ENCODE data around the genes SPIRE1, PTPN2, CEP192 and LDLRAD4.

- PRO-cap, result no peak
- RRBS, result 91% methylated on average over 8 of the region's 44 CpGs
Measured at GRCh38 chr18:12067053-12067467, 26.6 kb upstream of the ANKRD62 start.

- PRO-cap, result no peak
- RRBS, result no CpG with 5 or more reads among the region's 7 CpGs
Measured at GRCh38 chr18:12278199-12278720, 24.1 kb downstream of the CIDEA start.

- PRO-cap, result unidirectional peak, plus-strand start at chr18:12287858; bidirectional peak, plus-strand start at chr18:12288296, minus-strand start at chr18:12288135
- RRBS, result 26% methylated on average over 14 of the region's 81 CpGs
Measured at GRCh38 chr18:12287098-12288484, 20.4 kb upstream of the TUBB6 start.

GRCh38 chr18:12313558-12314193, 5.6 kb downstream of the TUBB6 start:
- PRO-cap, result no peak
- RRBS, result no CpG with 5 or more reads among the region's 5 CpGs

DNA sequence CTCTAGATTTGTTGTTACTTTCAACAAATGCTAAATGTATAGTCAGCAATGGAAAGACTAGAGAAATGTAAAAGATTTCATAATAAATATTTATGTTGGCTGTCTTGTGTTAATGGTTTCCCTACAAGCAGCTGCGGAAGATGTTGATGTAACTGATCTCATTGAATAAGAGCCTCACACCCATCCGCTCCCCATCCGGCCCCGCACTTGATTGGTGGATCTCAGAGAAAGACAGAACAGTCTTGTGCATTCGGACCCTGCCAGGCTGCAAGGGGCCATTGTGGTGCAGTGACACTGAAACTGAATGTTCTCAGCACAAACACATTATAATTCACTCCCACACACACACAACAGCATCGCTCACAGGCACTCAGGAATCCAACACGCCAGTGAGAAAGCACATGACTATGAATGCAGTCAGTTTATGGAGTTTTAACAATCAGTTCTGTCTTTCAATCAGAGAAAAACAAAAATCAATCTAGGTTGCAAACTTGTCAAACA, 47.8 kb downstream of the PRELID3A start:
- PRO-cap, result no peak
- RRBS, result no CpG with 5 or more reads among the region's 7 CpGs

DNA sequence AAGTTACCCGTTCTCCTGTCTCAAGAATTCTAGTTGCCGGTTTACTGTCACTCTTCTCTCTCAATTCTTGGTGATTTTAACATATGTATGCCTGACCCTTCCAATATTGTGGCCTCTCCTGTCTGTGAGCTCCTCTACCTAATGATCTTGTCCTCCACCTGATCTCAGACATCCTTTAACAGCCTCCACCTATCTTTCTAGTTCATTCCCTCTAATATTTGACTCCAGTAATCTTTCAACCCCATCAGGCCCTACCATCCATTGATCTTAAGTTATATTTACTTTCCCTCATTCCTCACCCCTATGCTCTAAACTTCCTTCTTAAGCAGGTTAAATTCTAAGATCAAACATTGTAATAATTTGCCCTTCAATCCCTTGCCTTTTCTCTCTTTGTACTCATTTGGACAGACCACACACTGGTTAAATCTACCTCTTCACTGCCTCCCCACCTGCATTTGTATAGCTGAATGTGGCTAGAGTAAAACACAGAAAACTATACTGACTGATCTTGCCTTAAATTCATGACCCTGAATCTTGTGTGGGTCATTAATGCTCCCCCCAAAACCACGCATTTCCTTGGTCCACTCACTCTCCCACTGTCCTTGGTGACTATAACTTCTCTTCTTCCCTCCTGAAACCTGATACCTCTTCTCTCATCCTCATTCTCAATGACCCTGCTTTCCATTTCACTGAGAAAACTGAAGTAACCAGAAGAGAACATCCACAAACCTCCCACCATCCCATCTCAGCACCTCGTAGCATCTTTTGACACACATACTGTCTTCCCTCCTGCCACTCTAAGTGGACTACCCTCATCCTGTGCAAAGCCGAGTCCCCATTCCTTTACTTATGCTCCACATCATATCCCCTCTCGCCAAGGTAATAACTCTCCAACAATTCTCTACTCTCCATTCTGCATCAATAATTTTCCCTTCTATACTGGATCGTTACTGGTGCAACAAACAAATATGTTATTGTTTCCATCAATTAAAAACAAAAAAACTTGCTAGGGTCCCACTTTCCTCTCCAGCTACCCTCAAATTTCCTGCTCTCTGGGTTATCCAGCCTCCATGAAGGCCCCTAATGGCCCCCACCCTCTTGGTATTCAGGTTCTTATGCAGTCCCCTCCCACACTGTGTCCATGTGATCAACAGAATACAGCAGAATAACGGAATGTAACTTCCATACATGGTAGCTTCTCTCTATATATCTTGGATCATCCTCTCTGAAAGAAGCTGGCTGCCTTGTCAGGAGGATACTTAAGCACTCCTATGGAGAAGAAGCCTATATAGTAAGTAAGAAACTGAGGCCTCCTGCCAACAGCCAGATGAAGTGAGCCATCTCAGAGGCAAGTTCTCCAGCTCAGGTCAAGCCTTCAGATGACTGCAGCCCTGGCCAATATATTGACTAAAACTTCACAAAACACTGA, 47.2 kb downstream of the SPIRE1 start:
- PRO-cap, result no peak
- RRBS, result no CpG with 5 or more reads among the region's 8 CpGs

DNA sequence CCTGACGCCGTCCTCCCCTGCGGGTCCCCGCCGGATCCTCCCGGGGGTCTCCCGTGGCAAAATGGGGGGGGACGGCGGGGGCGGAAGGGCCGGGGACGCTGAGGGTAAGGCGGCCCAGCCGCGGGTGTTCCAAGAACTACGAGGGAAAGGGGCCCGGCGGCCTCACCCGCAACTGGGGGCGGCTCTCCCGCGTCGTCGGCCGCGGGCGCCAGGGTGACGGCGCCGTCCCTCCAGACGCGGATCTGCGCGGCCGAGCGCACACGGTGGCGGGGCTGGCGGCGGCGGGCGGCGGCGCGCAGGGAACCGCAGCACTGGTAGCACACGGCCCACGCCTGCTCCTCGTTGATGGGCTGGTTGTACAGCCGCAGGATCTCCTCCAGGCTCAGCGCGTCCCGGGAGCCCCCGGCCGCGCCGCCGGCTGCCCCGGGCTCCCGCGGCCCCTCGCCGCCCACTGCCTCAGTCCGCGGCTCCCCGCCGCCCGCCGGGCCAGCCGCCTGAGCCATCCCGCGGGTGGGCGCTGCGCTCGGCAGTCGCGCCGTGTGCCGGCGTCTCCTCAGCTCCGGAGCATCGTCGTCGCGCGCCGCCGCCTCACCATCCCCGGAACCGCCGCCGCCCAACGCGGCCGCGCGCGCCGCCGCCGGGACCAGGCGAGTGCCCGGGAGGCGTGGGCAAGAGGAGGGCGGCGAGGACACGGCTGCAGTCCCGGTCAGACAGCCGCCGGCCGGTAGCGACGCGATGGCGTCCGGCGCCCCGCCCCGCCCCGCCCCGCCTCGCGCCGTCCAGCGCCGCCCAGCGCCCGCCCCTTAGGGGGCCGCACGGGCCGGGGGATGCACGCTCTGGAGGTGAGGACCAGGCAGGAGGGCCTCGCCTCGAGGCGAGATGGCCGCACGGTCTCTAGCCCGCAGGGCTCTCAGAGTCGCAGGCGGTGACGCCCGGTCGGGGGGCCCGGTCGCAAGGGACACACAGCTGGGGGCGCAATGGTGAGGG, at the start of gene SPIRE1:
SPIRE1 (minus strand) TSS at position 744 of the 987 bp plus-strand sequence.
- PRO-cap, result bidirectional peak, plus-strand start at position 233 of the sequence, minus-strand start at position 244 of the sequence; bidirectional peak, plus-strand start at position 856 of the sequence, minus-strand start at position 618 of the sequence
- RRBS, result 3% methylated on average over 79 of the region's 146 CpGs

GRCh38 chr18:12658351-12659065, 601 bp upstream of the SPIRE1 start:
- PRO-cap, result no peak
- RRBS, result 8% methylated on average over 23 of the region's 53 CpGs

DNA sequence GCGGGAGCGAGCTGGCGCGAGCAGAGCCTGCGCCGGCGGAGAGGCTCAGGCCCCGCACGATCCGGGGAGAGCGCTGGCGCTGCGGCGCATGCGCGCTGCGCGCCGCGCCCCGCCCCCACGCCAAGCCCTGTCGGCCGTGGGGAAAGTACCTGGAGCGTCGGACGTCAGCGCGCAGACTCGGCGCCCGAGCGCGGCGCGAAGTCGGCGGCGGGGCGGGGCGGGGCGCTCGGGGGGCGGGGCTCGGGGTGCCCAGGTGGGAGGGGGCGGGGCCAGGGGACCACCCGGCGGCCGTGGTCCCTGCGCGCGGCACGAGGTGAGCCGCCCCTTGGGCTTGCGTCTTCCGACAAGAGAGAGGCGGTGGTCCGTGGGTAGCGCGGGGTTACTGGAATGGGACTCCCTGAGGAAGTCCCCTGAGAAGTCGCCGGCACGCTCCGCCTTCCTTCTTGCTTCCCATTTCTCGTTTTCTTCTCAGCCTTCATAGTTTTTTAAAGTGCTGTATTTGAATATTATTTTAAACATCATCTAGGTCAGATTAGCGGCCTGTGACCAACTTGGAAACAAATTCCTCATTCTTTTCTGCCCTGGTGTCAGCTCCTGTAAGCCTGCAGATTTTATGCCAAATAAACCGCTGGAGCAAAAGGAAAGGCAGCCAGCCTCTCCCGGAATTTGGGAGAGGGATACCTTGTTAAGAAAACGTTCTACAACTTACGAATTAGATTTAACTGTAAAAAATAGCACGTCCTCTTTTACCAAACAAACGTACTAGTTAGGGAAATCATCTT, at the start of gene PTPN2:
PTPN2 (minus strand) TSS at position 92 of the 782 bp plus-strand sequence.
- PRO-cap, result bidirectional peak, plus-strand start at position 280 of the sequence, minus-strand start at position 66 of the sequence
- RRBS, result no CpG with 5 or more reads among the region's 72 CpGs

DNA sequence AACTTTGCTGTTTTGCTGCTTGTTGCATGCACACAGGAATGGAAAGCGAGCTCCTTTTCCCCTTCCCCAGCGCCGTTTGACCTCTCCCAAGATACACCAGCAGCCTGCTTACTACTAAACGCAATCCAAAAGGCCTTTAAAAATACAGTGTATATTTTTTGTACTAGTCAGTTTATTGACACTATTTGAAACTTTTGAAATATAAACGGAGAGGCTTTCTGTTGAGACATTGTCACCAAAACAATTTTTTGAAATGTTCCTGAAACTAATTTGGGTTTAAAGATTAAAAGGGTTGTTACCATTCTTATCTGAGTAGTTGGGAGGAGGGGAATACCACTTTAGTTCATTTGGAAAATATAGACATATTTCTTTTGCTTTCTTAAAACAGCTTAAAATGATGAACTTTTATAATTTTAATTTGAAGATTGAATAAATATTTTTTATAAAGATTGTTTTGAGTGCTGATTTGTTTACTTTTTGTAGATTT, 5.8 kb upstream of the CEP192 start:
- PRO-cap, result no peak
- RRBS, result no CpG with 5 or more reads among the region's 5 CpGs

DNA sequence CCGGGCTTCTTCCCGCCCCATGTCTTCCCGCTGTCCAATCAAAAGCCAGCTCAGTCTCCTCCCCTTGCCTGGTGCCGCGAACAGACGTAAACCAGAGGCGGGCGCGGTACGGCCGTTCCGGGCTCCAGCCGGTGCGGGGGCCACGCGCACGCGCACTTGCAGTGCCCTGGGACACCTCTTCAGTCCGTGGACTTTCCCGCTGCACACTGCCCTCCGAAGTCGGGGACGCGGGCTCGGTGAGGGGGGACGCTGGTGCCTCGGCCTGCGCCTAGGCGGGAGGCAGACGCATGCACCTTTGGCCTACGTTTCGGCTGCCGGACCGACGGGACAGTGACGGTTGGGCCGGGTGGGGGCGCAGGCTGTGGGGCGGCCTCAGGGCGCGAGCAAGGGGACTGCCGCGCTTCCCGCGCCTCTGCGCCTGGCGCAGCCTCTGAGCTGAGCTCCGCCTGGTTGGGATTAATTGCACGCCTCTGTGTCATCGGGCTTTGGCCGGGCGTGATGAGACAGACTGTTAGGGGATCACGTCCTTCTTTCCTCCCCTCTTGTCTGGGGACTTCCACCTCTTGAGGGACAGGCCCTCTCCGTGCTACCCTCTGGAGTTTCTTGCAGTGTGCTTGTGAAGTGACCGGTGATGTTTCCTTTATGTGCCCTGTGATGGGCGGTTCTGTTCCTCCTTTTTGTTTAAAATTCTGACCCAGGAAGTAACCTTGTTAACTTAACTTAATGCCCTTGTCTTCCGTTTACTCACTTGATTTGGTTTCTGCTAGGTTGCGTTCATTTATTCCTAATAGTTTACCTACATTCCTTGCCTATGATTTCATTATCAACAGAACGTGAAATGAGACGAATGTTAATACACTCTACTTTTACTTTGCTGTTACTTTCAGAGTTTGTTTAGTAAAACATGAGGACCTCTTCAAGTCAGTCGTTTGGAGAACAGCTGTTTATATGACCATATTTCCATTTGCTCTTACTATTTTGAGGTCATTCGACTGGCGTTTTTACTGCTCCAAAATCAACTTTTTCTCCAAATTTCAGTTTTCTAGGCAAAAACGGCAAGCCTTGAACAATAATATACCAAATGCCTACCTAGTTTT, at the start of gene CEP192:
CEP192 (plus strand) TSS at position 161 of the 1,097 bp plus-strand sequence.
- PRO-cap, result bidirectional peak, plus-strand start at position 182 of the sequence, minus-strand start outside the sequence; bidirectional peak, plus-strand start at position 357 of the sequence, minus-strand start at position 394 of the sequence; bidirectional peak, plus-strand start at position 606 of the sequence, minus-strand start at position 616 of the sequence
- RRBS, result 3% methylated on average over 10 of the region's 64 CpGs

- PRO-cap, result no peak
- RRBS, result no CpG with 5 or more reads among the region's 3 CpGs
Measured at GRCh38 chr18:13110306-13110998, 108.1 kb upstream of the LDLRAD4 start.

GRCh38 chr18:13165542-13166439, 52.8 kb upstream of the LDLRAD4 start:
- PRO-cap, result no peak
- RRBS, result no CpG with 5 or more reads among the region's 18 CpGs

GRCh38 chr18:13218572-13219151, at the start of gene LDLRAD4:
TSS of gene LDLRAD4 (plus strand) at chr18:13218760.
- PRO-cap, result no peak
- RRBS, result 14% methylated on average over 28 of the region's 47 CpGs

DNA sequence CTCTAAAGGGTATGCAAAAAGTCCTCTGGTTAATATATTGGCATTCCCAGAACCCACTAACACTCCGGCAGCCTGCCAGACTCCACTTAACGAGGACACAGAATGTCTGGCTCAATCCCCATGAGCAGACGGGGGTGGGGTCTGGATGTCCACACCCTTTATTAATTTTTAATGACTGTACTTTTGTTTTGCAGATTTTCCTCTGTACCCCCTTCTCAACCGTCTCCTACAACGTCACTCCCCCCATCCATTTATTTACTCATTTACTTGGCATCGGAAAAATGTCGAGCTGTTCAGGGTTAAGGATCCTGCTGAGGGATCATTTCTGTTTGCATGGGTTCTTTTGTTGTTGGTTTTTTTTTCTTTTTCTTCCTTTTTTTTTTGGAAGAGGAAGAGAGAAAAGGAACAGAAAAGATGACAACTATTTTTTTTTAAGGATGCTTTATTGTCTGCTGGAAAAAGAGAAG, 3.4 kb downstream of the LDLRAD4 start:
- PRO-cap, result no peak
- RRBS, result no CpG with 5 or more reads among the region's 7 CpGs

DNA sequence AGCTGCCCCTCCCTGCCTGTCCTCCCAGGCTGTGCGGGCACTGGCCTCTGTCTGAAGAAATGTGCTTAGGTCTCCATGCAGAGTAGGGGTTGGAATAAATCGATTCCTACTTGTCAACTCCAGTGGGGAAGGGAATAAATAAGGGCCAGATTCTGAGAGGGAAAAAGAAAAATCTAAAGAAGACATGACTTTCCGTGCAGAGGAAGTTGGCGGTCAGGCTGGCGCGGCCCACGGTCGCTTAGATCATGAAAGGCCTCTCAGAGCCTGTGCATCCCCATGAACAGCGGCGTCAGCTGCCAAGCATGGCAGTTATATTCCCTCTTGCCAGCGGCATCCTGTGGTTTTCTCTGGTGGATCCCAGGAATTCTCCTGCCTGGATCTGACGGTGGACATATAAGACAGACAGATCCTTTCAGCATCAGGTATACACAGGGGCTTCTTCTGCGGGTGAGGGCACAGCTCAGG, 157.6 kb downstream of the LDLRAD4 start:
- PRO-cap, result no peak
- RRBS, result no CpG with 5 or more reads among the region's 13 CpGs

GRCh38 chr18:13435850-13436499, 217.4 kb downstream of the LDLRAD4 start:
- PRO-cap, result no peak
- RRBS, result no CpG with 5 or more reads among the region's 6 CpGs

DNA sequence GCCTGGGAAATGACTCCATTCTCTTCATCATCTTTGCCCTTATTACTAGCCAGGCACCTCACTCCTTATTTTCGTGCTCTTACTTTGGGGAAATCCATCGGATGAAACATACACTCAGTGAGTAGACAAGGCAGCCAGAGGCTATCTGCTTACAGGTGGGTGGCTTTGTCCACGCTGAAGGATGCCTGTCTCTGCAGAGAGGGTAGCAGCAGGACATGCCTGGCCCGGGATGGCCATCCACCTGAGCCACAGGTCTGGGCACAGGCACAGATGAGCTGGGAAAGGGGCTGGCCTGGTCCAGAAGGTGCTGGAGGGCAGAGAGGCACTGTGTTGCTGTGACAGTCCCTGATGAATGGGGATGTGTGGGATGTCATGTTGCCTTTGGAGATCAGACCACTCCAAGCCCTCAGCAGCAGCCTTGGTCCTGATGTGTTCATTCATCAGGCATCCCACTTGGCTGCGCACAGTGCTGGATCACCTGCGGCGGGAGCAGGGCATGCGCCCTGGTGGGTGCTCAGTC, 235.9 kb downstream of the LDLRAD4 start:
- PRO-cap, result no peak
- RRBS, result no CpG with 5 or more reads among the region's 8 CpGs

DNA sequence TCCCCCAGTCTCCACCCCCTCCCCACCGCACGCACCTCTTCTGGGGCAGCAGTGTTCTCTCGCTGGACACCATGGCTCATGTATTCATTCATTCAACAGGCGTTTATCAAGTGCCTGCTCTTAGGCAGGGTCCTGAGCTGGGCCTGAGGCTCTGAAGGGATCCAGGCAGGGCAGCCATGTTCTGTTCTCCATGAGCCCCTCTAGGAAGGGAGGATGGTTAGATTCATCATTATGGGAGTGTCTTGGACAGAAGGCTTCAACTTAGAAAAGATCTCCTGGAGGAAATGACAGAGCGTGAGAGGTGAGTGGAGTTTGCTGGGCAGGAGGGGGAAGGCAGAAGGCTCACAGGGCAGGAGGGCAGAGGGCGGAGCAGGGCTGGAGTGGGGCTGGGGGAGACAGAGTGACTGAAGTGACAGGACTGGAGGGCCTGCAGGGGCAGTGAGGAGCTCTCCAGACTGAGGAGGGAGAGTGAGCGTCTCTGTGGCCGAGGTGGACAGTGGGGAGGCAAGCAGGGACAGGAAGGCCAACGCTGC, 244.7 kb downstream of the FAM210A start:
- PRO-cap, result no peak
- RRBS, result no CpG with 5 or more reads among the region's 9 CpGs

GRCh38 chr18:13487572-13488071, 238.7 kb downstream of the FAM210A start:
- PRO-cap, result no peak
- RRBS, result no CpG with 5 or more reads among the region's 4 CpGs

Data from Caco-2 (cell line).